Measurements from ENCODE around the gene ITGB6.

DNA sequence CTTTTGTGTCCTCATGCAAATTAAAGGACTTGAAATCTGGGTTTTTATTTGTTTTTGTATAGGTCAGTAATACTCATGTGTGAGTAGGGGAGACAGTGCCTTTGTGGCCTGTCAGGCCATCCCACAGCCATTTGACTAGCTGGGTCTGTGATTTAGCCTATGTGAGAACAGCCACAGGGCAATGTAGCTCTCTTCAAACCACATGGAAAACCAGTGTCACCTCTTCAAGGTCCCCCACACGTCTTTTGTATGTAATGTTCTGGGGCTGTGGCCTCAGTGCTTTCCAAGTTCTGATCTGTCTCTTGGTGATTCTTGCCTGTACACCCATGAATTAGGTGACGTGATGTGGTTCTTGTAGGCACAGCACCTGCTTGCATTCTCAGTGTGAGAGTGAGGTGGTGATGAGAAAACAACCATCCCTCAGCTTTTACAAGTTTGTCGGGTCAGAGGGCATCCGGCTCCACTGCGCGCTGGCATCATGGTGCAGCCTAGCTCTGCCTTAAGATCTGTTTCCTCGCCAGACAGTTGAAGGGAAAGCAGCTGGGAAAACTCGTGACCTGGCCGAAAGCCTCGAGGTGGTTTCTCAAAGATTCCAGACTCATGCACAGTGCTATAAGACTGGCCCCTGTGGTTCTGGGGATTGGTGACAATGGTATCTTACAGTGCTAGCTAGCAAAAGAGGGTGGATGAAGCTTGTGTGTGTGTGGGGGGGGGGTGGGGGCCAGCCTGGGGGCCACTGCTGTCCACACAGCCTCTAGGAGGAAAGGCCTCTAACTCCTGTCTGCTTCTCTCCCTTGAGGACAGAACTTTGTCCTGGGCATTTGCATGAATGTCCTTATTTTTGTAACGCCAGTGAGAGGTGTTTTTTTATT lies 125.9 kb downstream of the TANC1 start:
- PRO-cap, 8 experiments: no peak in any of the 8 experiments

GRCh38 chr2:159125054-159125539 lies 156.7 kb downstream of the TANC1 start:
- PRO-cap, 8 experiments: no peak in any of the 8 experiments

GRCh38 chr2:159144678-159145304 lies 141.7 kb downstream of the WDSUB1 start:
- PRO-cap, 8 experiments: peak in 7 of 8 experiments; most common plus-strand start chr2:159145009 (in 7); most common minus-strand start chr2:159144858 (in 2)

- PRO-cap, 8 experiments: no peak in any of the 8 experiments
Measured at GRCh38 chr2:159308558-159308914, 22.0 kb upstream of the WDSUB1 start.

- PRO-cap, 8 experiments: no peak in any of the 8 experiments
Measured at GRCh38 chr2:159382341-159383087, 96.0 kb upstream of the WDSUB1 start.

DNA sequence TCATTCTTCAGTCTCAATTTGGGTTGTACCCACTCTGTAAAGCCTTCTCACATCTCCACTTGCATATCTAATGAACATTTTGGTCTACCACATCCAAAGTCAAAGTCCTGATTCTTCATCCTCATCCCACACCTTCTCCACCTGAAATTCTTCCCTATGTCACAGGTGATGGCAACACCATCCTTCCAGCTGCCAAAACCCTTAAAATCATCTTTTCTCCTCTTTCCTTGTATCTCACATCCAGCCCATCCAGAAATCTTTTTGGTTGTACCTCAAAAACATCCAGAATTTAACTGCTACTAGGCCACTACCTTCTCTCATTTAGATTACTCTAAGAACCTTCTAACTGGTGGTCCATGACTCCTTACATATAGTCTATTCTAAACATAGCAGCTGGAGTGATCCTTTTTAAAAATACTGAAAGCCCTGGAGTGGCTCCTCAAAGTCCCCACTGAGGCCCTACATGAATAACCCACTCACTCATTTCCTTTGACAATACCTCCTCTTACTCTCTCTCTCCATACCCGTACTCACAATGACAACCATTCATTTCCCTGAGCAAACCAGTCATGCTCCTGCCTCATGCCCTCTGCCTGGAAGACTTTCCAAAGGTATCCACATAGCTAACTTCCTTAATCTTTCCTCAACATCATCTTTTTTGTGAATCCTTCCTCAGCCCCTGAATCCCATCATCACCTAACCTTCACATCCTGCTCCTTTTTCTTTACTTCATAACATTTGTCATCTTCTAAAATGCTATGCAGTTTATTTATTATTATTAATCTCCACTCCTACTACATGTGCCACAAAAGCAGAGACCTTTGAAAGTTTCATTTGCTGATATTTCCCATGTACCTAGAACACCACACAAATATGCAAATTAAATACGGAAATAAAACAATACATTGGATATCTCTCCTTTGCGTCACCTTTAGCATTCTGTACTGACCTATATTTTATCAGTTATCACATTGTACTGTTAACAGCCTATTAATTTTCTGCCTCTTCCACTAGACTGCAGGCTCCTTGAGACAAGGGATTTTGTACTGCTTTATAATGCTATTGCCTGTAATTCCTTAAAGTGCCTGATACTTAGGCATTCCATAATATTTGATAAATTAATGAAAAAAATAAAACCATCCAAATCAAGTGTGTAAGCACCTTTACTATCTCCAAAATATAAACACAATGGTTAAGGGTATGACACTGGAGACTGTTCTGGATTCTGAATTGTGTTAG lies 102.5 kb downstream of the BAZ2B start:
- PRO-cap, 8 experiments: no peak in any of the 8 experiments

DNA sequence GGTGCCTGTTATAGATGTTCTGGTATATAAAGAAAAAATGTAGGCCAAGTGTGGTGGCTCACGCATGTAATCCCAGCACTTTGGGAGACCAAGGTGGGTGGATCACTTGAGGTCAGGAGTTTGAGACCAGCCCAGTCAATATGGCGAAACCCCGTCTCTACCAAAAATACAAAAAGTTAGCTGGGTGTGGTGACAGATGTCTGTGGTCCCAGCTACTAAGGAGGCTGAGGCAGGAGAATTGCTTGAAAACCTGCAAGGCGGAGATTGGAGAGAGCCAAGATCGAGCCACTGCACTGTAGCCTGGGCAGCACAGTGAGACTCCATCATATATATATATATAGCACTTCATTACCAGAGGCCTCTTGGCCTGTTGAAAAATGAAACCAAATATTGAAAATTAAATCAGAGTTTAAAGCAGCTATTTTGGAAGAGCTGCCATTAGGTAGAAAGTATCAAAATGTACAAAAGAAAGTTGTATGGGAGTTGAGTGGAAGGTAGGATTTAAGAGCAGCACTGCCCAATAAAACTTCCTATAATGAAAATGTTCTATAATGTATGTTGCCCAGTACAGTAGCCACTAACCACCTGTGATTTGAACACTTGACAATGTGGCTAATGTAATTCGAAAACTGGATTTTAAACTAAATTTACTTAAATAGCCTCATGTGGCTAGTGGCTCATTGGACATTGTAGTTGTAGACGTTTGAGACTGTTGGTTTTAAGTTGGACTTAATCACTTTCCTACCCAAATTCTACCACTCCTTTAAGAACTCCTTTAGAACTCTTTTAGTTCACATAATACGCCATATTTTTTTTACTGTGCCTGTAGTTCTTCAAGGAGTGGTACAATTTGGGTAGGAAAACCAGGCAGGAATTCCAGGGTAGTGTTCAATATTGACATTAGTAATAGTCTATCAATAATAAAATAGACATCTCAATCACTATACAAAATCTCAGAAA lies 28.4 kb downstream of the CD302 start:
- PRO-cap, 8 experiments: no peak in any of the 8 experiments

- PRO-cap, 8 experiments: peak in 1 of 8 experiments; most common plus-strand start chr2:160181526 (in 1)
Measured at GRCh38 chr2:160180961-160181794, 18.9 kb downstream of the ITGB6 start.

GRCh38 chr2:160199577-160200658 lies at the start of gene ITGB6:
Gene ITGB6, minus strand, starts transcription at chr2:160200272.
- PRO-cap, 8 experiments: no peak in any of the 8 experiments

- PRO-cap, 8 experiments: no peak in any of the 8 experiments
Measured at GRCh38 chr2:160220251-160221067, 20.4 kb upstream of the ITGB6 start.

DNA sequence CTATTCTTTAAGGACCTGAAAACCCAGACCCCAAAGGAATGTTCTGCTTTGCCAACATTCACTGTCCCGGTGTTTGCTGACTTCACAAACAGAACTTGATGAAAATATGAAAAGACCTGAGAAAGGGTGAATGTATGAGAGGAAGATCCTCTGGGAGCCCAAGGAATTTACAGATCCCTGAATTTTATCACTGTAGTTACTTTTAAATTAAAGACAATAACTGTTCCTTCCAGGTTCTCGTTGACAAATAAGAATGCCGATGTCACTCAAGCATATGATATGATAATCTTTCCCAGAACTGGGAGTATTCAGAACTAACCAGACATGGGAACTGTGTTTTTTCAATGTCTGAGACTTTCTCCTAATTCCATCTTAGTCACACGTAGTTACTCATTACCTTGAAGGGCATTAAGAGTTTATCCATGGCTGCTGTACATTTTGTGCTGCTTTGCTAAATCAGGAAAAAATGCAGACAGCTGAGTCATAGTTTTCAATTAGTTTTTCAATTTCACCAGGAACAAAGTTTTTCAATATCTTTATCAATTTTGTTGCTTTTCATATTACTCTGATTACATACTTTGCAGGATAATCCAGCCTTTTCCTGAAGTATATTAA lies 28.4 kb upstream of the ITGB6 start:
- PRO-cap, 8 experiments: no peak in any of the 8 experiments

GRCh38 chr2:160269157-160269816 lies 69.2 kb upstream of the ITGB6 start:
- PRO-cap, 8 experiments: no peak in any of the 8 experiments

GRCh38 chr2:160406574-160407290 lies 86.9 kb downstream of the RBMS1 start:
- PRO-cap, 8 experiments: peak in 8 of 8 experiments; most common plus-strand start chr2:160407048 (in 4); most common minus-strand start chr2:160406774 (in 3)

DNA sequence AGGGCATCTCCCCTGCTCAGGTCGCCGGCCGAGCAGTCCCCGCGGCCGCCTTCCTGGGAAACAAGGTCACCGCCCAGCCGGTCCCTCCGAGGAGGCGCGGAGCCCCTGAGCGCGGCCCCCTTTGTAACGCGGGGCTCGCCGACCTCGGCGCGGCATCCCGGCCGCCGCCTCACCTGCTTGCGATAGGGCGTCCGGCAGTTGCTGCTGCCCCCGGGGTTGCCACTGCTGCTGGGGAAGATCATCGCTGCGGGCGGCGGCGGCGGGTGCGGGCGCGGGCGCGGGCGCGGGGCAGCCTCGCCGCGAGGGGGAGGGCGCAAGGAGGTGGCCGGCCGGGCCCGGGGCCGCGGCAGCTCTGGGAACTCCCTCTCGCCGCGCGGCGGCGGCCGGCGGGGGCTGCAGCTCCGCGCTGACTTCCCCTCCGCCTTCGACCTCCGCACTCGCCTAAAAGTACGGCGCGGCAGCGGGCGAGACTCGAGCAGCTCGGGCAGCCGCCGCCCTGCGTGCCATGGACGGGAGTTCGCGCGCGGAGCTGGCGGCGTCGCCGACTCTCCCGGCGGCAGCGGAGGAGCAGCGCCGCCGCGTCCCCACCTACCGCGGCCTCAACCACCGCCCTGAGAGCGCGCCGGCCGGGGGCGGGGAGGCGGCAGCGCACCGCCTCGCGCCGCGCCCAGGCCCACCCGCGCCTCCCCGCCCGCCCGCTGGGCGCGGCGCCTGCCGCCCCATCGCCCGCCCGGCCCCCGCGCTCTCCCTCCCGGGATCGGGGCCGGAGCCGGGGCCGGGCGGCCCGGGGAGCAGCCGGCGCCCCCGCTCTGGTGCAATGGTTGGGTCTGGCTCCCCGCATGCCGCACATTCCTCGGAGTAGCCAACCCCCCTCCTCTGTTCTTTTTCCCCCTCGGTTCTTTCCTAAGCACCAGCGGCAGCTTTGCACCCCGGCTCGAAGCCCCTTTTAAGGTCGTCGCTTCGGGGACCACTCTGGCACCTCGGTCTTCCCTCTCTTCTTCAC lies 86.0 kb downstream of the RBMS1 start:
- PRO-cap, 8 experiments: peak in 8 of 8 experiments; most common plus-strand start position 409 of the sequence (in 8); most common minus-strand start position 613 of the sequence (in 8)

- PRO-cap, 8 experiments: no peak in any of the 8 experiments
Measured at GRCh38 chr2:160408515-160408925, 85.1 kb downstream of the RBMS1 start.

- PRO-cap, 8 experiments: no peak in any of the 8 experiments
Measured at GRCh38 chr2:160420262-160420740, 73.3 kb downstream of the RBMS1 start.

- PRO-cap, 8 experiments: no peak in any of the 8 experiments
Measured at GRCh38 chr2:160470597-160471244, 22.9 kb downstream of the RBMS1 start.

DNA sequence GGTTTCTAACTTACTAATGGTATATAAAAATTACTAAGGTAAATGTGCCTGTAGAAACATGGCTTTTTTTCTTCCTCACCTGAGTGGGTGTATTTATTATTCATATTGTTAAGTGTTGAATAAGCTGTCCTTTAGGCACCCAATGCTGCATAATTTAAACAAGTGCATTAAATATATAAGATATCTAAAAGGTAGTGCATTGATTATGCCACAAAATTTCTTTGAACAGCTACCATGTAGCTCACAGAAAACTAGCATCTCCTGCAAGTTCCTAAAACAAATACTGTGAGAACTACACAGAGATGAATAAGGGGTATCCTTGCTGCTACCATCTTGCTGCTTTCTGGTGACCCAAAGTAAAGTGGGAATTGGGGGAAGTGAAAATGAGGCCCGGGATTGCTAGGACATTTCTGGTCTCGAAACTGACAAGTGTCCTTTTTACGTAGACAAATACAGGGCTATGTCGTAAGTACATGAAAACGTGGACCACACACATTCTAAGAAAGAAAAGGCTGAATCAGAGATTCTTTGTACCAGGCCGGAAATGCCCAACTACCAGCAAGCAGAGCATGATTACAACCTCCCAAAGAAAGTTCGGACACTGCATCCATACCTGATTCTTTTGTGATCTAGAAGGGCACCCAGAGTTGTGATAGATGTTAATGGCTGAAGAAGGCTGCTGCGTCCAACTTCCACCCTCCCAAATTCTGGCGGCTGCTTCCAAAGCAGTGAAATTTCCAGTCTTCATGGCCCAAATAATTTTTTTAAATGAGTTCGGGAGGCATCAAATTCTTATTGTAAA lies 1.8 kb downstream of the RBMS1 start:
- PRO-cap, 8 experiments: peak in 1 of 8 experiments; most common plus-strand start position 520 of the sequence (in 1)

DNA sequence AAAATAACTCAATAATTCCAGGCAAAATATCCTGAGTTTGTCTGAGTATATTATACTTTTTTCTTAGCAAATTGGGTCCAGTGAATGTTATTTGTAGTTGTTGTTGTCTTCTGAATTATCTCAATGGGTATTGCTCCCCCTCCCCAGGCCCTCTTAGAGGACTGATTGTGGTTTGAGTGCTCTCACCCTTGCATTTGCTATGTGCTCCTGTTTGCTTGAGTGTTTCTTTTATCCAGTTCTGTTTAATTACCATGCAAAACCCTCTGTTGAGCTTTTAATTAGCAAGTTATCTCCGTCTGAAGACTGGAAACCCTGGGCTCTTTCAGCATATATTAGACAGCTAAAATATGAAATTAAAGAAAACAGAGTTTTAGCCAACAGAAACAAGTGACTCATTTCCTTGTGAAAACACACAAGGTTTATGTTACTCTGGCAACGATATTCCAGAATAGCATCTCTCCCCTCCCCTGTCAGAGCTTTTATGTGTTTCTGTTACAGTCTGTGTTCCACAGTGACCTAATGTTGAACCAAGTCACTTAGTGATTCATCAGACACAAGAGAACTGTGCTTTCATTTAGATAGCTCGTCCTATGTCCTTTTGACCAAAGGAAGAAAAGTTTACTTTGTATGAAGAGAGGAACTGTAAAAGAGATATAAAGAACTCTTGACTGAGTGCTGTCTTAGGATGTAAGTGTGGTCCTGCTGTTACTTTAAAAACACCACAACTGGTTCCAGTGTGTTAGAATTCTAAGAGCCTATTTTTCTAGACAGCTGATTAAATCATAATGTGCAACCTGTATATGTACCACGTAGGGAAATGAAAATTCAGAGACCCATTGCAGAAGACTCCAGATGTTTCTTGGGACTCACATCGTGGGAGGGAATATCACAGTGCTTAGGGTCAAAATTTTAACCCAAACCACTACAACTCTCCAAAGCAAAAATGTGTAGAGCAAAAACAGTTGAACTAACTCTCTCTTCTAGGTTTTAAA lies 172.8 kb upstream of the RBMS1 start:
- PRO-cap, 8 experiments: no peak in any of the 8 experiments

DNA sequence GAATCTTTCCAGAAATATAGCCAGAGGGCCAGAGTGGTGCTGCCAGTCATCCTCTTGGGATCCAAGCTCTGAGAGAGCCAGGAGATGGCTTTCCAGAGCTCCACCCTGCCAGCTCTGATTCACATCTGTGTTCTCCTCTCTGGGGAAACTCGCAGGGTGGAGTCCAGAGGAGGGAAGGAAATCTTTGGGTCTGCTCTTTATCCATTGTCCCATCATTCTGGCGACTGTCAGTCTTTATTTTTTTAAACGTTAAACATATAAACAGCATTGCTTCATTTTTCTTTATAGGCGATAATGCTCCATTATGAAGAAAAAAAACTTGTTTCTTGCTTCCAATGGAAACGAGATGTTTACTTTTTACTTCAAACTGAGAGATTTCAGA lies 203.6 kb upstream of the TANK start:
- PRO-cap, 8 experiments: no peak in any of the 8 experiments